H4 (cell line): ENCODE measurements around a stretch of chr2.

DNA sequence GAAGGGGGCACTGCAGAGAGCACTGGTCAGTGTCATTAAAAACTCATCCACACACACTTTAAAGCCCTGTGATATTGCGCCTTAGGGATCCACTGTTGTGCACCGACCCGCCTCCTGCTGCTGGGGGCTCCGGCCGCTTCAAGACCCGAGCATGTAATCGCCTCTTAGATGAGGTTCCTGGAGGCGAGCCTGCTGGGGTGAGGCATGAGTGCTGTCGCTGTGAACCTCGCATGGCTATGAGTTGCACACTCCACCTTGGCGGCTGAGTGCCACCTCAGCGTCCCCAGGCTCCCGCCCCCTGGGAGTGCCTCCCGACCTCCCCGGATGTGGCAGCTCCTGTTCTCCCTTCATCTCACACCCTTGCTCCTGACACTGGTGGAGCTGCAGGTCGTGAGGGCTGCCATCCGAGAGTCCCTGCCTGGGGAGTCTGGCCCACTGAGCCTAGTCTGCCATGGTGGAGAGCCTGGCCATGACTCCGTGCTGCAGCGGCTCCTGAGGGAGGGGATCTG lies 61.4 kb upstream of the HS6ST1 start:
- RAMPAGE, long total RNA: no peak

DNA sequence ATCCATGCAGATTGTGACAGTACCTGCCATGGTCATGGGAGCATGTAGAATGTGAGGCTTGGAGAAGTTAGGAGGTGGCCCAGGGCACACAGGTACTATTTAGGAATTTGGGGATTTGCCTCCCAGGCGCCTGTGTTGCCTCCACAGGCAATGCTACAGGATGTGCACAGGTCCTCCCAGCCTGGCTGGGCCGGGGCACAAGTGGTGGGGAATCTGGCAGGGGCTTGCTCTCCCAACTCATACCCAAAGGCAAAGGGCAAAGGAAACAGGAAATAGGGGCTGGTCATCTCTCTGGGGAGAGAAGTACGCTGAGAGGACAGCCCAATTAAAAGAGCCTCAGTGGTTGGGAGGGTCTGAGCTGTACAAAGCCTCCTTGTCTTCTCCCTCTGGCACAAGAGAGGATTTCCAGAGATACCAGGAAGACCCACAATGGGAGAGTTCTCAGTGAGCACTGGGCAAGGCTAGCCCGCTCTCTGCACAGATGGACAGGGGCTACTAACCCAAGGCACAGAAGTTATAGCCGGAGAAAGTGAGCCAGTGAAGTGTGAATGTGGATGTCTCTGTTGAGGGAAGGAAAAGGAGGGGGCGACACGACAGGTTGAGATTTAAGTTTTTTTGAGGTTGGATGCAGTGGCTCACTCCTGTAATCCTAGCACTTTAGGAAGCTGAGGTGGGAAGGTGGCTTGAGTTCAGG lies 40.5 kb upstream of the RAB6C start:
- RAMPAGE, long total RNA: no peak

DNA sequence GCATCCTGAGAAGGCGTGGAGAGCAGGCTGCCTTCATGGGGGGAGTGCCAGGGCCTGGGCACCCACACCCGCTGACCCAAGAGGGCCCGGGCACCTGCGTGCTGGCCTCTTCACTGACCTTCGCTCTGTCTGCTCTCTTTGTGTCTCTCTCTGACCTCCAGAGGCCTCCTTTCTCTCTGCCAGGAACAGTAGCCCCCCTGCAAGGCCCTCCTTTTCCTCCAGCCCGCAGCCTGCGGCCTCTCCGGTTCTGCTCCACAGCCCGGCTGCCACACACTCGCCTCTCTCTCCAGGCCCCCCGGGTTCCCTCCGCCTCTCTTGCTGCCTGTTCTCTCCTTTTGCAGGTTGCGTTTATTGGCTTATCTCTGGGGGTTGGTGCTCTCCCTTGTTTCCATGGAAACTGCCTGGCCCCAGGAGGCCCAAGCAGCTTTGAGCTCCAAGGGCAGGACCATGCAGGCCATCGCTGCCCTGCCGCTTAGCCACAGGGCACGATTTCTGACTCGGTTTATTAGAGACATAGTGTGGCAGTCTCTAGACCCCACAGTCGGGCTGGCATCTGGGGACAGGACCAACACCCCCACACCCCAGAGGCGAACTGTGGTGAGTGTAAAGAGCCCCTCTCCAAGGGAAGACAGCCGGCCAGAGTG lies 1.7 kb downstream of the MZT2B start:
- RAMPAGE, long total RNA: no peak

DNA sequence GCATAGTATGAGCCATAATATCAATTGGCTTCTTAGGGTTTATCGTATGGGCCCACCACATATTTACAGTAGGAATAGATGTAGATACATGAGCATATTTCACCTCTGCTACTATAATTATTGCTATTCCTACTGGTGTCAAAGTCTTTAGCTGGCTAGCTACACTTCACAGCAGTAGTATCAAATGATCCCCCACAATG lies 67.3 kb downstream of the CCDC115 start:
- RAMPAGE, long total RNA: no peak

DNA sequence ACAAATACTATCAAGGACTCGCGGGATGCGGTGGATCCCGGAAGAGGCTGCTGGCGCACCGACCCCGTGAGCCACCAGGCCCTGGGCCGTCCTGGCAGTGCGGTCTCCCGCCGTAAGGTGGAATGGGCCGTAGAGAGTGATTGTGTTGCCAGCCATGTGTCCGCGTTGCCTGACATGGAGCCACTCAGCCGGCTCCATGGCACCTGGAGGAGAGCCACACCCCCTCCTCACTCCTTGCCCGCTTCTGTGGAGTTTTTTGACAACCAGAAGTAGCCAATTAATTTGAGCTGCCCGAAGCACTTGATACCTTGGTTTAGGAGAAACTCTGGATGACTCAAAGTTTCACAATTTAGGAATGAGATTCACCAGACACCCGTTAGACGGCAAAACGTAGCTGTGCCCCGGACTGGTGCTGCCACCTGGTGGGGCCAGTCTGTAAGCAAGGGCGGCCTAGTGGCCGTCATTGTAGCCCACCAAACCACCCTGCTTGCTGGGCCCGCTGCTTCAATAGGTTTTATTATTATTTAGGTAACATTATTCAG lies 9.6 kb downstream of the CCDC115 start:
- RAMPAGE, long total RNA: no peak

DNA sequence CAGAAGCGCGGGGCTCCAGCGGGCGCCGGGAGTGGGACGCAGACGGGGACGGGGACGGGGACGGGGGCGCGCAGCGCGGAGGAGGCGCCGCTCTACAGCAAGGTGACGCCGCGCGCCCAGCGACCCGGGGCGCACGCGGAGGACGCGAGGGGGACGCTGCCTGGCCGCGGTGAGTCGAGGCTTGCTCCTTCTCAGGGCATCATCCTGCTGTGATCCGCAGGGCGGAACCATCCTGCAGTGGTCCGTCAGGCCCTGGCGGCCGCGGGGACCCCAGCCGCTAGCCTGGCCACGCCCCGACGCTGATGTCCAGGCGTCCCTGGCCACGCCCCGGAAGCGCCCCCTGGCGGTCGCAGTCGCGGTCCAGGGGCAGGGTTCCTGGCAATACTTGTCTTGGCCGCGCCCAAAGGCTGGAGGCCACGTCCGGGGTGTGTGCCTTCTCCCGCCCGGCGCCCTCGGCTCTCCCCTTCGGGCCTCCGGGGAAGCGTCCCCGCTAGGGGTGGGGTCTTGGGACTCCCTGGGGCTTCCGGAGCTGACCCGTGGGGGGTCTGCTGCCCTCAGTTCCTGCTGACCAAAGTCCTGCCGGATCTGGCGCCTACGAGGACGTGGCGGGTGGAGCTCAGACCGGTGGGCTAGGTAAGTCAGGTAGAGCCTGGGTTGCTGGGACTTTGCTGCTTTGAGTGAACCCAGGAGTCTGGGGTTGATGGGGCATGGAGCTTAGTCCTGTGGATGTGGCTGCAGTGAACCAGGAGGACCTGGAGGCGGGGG lies 16.6 kb downstream of the PTPN18 start:
- RAMPAGE, long total RNA: no peak

DNA sequence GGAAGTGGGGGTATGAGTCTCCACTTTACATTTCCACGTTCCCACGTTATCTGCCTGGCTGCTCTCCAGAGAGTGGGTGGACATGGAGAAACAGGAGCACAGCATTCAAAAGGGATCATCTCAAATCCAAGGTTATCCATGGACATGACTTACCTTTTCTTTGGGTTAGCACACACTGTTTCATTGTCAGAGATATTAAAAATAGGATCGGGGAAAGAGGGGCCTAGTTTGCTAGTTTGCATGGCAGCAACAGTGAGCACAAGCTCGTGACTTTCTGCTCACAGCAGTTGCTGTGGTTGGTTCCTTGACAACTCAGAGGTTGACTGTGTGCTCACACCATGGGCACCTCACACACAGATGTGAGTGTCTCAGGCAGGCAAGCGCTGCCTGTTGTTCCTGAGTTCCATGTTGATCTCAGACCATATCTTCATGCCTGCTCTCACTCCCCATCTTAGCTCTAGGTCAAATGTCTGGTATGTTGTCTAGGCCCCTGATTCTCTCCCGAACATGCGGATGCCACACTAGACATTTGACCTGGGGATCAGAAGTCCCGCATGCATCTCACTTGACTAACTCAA lies 32.6 kb downstream of the PTPN18 start:
- RAMPAGE, long total RNA: no peak

DNA sequence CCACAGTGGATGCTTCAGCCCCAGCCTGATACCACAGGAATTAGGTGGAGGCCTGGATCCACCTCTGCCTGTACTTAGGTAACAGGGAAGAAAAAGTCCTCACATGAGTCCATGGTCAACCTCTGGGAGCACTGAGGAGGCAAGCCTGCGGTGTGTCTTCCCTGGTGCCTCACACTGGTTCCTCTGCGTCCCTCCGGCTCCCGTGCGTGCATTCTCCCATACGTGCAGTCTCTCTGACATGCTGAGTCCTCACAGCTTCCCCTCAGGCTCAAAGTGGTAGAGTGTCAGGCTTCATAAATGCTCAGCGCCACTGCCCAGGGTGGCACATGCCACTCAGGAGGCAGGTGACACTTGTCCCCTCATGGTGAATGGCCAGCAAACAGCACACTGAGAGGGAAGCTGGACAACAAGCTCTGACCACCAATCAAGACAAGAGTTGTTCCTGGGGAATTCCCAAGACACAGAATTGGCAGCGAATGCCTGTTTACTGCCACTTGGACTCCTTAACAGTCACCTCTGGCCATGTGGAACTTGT lies 35.9 kb downstream of the AMER3 start:
- RAMPAGE, long total RNA: no peak

GRCh38 chr2:130911985-130912408 lies 75.3 kb downstream of the ARHGEF4 start:
- RAMPAGE, long total RNA: no peak

- RAMPAGE, long total RNA: no peak
Measured at GRCh38 chr2:130922421-130922766, 85.7 kb downstream of the ARHGEF4 start.

GRCh38 chr2:130966063-130966909 lies 127.0 kb downstream of the FAM168B start:
- RAMPAGE, long total RNA: no peak

GRCh38 chr2:131063773-131064343 lies 29.4 kb downstream of the FAM168B start:
- RAMPAGE, long total RNA: no peak

GRCh38 chr2:131347018-131347686 lies 16.8 kb downstream of the RAB6D start:
- RAMPAGE, long total RNA: no peak

DNA sequence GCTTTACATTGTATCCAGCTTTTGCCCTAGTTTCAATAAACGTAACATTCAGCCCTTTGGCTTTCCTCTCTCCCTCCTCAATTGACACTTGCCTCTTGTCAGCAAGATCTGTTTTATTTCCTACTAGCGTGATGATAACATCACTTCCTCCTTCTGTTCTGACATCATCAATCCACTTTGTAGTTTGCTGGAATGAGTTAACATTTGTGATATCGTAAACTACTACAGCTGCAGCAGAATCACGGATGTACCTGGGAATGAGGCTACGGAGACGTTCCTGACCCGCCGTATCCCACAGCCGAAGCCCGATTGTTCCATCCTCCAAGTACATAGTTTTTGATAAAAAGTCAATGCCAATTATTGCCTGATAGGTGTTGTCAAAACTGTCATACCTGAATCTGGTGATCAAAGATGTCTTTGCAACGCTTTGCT lies 724 bp downstream of the RAB6D start:
- RAMPAGE, long total RNA: no peak

- RAMPAGE, long total RNA: no peak
Measured at GRCh38 chr2:131368502-131368896, 4.5 kb upstream of the RAB6D start.

DNA sequence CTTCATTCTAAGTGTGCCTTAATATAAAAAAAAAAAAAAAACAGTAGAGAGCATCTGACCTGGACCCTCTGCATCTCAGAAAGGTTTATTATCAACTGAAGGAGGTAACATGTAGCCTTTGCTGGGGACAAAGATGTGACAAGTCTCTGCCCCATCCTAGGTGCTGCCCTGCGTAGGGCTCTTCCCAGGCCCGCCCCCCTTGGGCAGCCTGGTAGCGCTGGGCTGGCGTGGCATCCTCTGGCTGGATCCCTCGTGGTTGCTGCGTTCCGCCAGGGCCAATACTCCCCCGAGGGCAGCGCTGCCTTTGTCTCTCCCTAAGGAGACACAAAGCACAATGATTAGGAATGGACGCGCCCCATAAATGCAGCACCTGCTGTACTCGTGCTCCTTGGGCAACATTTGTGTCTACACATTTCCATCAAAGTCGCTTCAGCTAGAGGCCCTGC lies 8.0 kb downstream of the TUBA3D start:
- RAMPAGE, long total RNA: no peak

- RAMPAGE, long total RNA: no peak
Measured at GRCh38 chr2:131682065-131682987, 154.6 kb downstream of the CCDC74A start.

- RAMPAGE, long total RNA: no peak
Measured at GRCh38 chr2:132438558-132439508, 22.2 kb downstream of the GPR39 start.

GRCh38 chr2:132645938-132646539 lies 24.0 kb downstream of the LYPD1 start:
- RAMPAGE, long total RNA: no peak

GRCh38 chr2:133266107-133266560 lies 302.1 kb downstream of the NCKAP5 start:
- RAMPAGE, long total RNA: no peak